ENCODE measurements around the genes ALG9, C11orf52 and DLAT.

DNA sequence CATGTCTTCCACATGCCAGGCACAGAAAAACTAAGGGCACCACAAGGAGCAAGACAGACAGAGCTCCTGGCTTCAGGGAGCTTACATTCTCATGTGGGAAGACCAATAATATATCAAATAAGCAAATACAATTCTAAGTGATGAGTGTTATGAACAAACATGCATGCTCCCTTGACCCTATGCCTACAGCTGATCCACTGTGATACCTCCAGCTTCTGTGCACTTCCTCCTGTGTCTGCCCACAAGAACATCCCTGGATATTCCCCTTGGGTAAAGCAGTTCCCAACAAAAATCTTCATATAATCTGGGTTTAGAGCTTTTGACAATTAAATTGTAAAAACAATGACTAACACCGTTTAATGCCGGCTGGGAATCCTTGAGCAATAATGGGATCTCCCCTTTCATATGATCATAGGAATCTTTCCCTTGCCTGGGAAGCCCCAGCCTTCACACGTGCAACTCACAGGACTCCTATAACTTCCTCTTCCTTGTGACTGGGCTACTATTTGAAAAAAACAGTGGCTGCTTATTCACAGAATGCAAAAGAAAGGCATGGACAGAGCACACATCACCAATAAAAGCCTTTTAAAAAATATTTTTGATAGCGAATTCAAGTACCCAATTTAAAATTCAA is 6.3 kb upstream of the ZC3H12C start:
- PRO-cap: no peak

DNA sequence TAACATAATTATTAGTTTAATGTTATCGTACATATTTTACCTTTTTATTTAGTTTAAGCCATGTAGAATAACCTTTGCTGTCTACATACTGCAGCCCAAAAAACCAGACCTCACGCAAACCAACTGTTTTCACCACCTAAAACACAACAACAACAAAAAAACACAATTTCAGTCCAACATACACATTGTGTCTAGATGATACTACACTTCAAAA is 31.8 kb downstream of the RDX start:
- PRO-cap: no peak

- PRO-cap: no peak
Observed at GRCh38 chr11:110376461-110376907, 53.3 kb upstream of the FDX1 start.

DNA sequence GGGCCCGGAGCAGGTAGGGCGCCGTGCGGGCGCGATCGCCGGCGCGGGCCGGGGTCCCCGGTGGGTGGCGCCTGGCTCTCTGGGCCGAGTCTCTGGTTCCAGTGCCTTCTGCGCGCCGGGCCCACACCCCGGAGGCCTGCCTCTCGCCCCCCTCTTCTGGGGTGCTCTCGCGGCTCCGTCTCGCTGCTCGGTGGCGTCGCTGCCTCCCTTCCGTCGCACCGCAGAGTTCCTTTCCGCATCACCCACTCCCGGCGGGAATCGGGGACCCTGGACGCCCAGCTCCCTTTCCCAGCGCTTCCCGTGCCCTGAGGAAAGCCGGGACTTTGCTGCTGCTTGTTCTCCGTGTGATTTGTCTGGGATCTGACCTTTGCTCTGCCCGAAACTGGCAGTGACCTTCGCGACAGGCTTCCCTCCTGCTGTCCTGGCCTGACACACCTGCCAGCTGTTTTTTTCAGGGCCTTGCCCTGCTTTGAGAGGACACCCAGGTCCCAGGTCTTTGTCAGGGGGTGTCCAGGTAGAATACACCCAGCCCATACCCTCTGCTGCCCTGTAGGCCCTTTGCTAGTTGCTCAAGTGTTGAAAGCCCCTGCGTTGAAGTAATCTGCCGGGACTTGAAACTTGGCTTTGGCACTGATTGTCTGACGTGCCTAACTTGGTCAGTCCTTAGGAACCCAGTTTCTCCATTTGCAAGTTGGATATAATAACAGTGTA is 700 bp downstream of the FDX1 start:
- PRO-cap: no peak

- PRO-cap: no peak
Observed at GRCh38 chr11:110522256-110522695, 92.5 kb downstream of the FDX1 start.

- PRO-cap: no peak
Observed at GRCh38 chr11:111329603-111330221, 31.4 kb downstream of the POU2AF3 start.

DNA sequence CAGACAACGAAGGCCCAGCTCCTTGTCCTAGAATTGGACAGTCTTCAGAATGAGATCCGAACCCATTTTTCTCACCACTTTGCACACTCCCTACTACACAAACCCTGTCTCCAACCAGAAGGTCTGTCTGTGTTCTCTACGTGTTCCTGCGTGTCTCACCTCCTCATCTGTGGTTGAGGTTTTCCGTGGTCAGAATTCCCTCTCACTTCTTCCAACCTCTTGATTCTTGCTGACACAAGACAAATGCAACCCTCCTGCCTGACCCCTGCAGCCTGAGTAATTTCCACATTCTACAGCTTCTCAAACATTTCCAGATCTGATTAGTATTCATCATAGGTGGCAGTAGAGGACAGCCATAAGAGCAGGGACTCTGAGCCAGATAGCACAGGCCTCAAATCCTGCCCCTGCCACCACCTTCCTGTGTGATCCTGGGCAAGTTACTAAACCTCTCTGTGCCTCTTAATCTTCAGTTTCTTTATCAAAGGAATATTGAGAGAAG is 19.9 kb downstream of the POU2AF1 start:
- PRO-cap: no peak

GRCh38 chr11:111601703-111602368 is 413 bp upstream of the SIK2 start:
- PRO-cap: bidirectional peak, plus-strand start at chr11:111602437, minus-strand start at chr11:111602135

- PRO-cap: no peak
Observed at GRCh38 chr11:111706945-111707542, 59.1 kb downstream of the PPP2R1B start.

DNA sequence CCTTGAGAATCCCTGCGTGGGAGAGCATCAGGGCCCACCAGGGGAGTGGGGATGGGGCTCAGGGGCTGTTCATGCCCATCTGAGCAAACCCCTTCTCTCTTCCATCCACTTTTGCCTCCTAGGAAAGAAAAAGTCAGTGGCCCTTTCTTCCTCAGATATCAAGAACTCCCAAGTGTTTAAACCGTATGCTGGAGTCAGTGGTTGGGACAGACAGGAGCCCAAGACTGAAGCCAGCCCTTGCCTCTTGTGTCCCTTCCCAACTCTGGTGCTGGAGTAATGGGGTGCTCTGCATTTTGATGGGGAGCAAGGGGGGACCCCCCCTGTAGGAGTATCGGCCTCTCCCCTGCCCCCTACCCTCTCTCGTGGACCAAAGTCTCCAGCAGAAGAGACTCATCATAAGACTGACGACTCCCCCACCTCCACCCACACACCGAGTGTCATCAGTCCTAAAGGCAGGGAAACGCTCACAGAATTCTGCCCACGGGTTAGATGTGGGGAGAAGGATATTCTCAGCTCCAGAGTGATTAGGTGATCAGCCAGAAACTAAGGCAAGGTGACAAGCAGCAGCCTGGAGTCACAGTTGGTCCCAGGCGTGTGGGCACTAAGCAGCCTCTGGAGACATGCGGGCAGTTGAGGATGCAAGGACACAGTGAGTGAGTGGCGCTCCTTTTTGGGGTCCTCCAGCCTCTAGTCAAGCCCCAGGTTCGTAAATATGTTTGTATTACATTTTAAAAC is 38.8 kb downstream of the PPP2R1B start:
- PRO-cap: no peak

- PRO-cap: no peak
Observed at GRCh38 chr11:111782286-111782676, 16.1 kb upstream of the PPP2R1B start.

GRCh38 chr11:111845071-111846093 is 26.0 kb downstream of the ALG9 start:
- PRO-cap: no peak

GRCh38 chr11:111870721-111871960 is at the start of gene ALG9:
Gene ALG9, minus strand, starts transcription at chr11:111871581.
- PRO-cap: no peak

DNA sequence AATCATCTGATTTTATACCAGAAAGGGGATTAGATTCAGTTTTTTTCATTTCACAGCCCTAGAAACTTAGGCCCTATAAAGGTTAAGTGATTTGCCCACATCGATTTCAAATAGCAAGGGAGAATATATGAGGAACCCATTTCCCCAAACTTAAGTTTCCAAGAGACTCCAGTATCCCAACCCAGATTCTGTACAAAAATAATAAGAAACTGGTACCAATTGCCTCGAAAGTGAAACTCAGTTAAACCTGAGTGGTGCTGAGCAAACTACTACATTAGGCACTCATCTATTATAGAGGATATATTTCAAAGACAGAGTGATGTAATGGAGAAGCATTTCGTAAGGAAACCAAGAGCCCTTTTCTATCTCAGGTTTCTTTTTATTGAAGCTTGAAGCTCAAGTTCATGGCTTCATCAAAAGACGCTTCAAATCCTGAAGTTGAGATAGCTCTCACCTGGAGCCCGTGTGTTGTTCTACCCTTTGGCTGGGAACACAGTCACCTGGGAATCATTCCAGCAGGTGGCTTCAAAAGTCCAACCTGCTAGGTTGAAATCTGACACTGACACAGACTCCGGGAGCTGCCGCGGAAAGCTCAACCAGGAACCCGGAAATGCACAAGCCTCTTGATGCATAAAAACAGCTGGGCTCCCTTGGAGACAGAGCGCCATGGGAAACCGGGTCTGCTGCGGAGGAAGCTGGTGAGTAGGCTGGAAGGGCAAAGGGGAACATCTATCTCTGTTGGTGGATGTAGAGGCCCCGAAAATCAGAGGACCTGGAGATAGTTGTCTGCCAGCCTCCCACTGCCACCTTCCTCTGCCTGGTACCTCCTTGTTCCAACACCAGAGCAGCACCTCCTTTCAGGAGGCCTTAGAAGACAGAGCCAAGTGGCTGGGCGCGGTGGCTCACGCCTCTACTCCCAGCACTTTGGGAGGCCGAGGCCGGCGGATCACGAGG is at the start of gene C11orf52:
C11orf52 (plus strand) TSS at position 607 of the 954 bp plus-strand sequence.
- PRO-cap: no peak

- PRO-cap: bidirectional peak, plus-strand start at chr11:112025443, minus-strand start at chr11:112025295; bidirectional peak, plus-strand start at chr11:112025603, minus-strand start at chr11:112025576
Observed at GRCh38 chr11:112024621-112025753, at the start of gene DLAT. Gene DLAT, plus strand, starts transcription at chr11:112025408.

DNA sequence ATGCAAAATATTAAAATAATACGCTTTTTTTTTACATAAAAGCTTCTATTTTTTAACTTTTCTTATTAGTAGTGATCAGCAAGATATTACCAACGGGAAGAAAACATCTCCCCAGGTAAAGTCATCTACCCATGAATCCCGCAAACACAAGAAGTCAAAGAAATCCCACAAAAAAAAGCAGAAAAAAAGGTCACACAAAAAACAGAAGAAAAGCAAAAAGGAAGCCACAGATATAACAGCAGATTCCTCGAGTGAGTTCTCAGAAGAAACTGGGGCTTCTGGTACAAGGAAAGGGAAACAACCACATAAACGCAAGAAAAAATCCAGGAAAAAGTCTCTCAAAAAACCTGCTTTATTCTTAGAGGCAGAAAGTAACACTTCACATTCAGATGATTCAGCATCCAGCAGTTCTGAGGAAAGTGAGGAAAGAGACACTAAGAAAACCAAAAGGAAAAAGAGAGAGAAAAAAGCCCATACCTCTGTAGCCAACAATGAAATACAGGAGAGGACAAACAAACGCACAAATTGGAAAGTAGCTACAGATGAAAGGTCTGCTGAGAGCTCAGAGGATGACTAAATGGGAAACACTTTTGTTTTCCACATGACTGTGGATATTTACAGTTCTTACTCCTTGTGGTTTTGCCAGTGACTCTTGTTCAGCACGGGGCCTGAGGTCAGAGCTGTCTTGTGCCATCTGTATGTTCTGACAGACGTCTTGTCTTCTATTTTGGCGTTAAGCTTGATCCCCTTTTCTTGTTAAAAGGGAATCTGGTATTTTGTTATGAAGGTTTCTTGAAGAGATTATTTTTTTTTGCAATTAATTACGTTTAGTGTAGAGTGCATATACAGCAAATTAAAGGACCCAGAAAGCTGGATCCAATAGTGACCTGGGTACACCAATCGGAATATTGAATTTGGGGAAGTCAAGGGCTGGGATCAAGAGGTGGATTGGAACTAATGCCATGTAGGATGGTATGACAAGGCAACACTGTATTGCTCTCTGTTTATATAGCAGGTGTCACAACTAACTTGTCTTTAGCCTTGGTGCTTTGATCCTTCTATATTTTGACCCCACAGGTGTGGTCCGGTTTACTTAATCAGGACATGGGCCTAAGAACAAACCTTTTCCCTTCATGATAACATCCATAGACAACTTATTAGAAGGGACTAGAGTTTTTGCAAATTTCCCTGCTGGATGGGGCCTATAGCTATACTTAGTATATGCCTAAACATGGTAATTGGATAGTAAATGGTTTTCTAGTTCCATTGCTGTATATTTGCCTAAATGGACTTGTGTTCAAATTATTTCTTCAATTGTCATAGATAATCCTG is 3.7 kb downstream of the TIMM8B start:
- PRO-cap: no peak

GRCh38 chr11:112150339-112151327 is 13.3 kb downstream of the IL18 start:
- PRO-cap: no peak

DNA sequence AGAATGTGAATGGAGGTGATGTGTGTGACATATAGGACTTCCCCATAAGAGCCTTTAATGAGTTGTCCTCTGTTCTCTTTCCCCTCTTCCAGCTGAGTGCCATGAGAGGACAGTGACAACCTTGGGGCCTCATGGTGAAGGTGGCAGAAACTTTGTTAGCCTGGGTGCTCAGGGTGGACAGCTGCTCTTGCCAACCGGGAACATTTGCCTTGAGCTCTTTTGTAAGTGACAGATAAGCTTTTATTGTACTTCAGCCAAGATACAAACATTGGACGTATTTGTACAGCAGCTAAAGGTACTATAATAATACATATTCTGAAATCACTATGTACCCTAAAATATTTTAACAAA is 33.0 kb upstream of the PLET1 start:
- PRO-cap: no peak

GRCh38 chr11:112322424-112322891 is 61.8 kb upstream of the PLET1 start:
- PRO-cap: no peak

DNA sequence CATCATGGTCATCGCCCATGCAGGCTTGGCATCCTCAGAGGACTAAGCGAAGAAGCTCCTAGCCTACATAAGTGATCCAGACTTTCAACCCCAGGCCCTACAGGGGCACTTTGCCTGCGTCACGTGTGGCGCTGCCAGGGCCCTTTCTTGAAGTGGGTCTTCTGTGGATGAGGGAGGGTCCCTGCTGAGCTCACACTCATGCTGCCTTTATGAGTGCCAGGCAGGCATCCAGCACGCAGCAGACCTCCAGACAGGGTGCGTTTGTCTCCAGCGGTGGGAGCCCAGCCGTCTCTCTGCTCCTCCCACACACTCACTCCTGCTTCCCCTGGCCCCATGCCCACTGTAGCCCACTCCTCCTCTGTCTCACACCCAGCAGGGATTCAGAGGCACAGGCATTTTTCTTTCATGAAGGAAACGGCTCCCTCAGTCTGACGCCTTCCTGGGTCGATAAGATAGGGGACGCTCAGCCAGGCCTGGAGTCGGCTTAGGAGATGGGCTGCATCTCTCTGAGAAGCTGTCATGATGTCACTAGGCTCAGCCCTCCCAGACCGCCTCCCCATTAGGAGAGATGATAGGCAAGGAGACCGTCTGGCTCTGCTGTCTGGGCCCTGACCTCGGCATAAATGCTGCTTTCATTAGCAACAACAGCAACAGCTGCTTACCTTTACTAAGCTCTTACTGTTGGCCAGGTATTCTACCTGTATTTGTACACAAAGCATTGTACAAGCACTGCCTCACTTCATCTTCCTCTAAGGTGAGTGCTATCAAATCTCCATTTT is 183.9 kb upstream of the NCAM1 start:
- PRO-cap: no peak

Data from SP-49 (cell line).